NALM6 (cell line): ENCODE data around the genes CLN6 and CORO2B.

- PRO-cap: no peak
These were observed 149.0 kb downstream of the SMAD6 start for GRCh38 chr15:66850896-66851645.

DNA sequence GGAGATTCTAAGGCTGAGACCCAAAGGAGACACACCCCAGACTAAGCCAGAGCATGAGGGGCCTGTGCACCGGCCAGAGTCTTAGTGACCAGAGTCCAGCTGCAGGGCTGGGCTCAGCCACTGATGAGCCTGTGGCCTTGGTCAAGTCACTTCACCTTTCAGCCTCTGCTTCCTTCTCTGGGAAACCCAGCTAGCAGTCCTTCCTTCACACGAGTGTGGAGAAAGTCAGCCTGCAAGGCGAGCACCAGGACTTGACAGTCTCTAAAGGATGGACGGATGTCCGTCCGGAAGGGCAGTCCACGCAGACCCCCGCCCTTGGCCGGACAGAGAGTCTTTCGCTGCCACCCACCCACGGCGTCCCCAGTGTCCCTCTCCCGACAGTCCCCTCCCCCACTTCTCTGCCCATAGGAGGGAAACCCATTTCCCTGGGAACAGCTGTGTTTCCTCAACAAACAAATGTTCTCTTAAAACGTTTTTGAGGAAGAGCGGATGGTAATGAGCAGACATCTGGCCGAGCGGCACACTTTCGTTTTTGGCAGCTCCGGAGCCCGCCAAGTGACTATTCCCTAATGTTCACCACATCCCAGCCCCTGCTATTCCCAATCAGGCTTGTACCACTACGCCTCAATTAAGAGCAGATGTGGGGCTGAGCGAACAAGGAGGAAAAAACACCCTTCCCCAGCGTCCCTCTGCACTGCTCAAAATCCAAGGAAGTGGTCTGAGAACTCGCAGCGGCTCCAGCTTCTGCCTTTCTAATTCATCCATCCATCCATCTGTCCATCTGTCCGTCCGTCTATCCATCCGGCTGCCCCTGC is 129.1 kb upstream of the SMAD3 start:
- PRO-cap: no peak

DNA sequence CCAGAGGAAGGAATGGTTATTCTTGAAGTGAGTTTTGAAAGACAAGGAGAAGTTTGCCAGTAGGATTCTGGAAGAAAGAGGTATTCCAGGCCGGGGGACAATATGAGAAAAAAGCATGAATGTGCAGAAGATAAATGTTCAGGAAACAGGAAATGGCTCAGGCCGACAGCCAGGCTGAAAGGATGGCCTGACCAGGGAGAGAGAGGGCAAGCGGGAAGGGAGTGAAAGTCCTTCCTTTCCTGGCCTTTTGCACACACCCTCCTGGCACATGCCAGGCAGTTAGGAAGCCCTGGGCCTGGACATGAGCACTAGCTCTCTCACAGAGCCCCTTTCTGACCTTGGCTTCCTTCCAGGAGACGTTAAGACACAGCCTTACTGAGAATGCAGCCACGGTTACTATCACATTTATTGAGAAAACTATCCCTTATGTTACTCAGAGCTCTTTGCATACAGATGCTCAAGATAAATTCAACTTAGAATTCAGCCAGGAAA is 39.7 kb upstream of the SMAD3 start:
- PRO-cap: no peak

DNA sequence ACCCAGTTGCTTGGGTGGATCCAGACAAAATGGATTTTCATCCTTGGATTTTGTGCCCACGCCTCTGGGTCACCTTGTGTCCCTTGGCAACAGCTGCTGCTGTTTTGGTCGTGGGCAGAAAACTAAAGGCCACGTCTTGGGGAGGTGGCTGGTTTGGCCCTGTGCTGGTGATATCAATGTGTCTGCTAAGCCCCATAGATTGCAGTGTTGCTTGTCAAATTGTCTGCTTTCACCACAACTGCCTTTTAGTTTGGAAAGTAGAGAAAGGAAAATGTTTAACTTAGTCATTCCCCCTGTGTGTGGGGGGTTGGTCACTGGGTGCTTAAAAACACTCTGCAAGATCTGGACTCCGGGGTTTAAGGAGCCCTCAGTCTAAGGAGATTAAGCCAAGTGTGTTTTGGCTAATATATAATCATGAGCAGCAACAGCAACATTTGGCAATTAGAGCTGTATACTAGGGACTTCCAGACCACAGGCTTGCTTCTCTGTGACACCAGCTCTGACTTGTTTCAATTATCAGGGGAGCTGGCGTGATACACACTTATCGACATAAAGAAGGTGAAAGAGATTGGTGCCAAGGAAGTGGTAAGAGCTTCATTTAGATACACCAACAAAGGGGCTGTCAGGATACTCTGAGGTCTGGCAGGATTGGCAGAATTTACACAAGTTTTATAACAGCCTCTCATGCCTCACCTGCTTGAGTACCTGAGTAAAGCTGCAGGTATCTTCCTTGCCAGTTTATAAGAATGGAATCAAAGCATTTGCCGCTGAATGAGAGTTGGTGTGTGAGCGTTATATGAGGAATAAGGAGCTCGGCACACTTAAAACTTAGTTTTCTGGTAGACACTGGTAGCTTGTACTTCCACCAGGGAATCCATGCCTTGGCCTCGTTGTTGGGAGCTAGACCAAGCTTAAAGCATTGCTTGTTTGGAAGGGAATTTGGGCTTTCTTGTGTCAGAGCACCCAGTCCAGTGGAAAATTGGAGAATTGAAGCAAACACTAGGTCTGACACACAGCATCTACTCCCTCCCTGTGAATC is 3.6 kb downstream of the SMAD3 start:
- PRO-cap: no peak

DNA sequence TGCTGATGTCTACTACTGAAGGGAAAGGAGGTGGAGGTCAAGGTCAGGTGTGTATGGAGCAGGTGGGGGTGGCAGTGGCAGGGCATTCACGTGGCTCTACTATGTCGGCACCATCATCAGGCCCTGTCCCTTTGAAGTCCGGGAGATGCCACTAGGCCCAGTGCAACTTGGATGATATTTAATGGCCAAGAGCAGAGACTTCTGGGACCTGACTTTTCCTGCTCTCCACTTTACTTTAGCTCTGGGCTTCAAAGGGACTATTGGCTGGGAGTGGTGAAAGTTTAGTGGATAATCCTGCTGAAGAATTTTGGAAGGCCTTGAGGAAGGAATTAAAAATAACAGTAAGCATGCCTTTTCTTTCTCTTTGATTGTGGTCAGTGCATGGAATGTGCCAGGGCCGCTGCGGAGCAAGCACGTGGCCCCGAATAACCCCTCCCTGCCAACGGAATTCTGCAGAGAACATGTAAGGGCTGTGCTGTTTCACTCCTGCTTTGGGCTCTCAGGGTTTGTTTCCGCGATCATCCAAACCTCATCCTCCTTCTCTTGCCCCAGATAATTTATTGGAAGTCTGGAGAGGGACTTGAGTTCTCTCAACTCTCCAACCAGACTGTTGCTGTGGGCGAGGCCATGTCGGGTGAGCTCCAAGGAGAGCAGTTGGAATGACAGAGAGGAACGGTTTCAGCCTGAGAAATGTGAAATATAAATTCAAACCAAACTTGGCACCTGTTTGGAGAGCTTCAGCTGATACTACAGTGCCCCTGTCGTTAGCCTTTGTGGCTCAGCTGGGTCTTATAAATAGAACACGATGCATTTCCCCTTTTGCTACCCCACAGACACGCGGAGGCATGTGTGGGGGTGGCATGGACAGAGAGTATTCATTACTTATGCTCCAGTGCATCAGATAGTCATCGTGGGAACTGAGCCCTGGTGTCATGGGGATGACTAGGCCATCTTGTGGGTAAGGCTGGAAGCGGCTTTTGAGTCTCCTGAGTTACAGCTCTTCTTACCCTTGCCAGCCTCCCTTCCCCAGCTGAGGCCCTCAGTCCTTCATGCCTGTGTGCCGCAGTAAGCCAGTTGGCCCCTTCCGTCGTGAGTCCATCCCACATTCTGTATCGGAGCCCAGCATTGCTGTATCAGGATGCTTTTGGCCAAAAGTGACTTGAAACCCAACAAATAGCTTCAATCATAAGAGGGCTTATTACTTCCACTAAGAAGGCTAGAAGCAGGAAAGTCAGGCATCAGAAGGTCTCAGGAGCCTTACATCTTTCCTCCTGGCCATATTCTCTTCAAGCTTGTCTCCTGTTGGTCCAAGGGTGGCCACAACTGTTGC is 15.4 kb downstream of the SMAD3 start:
- PRO-cap: no peak

GRCh38 chr15:67086376-67087218 is 21.2 kb downstream of the SMAD3 start:
- PRO-cap: no peak

DNA sequence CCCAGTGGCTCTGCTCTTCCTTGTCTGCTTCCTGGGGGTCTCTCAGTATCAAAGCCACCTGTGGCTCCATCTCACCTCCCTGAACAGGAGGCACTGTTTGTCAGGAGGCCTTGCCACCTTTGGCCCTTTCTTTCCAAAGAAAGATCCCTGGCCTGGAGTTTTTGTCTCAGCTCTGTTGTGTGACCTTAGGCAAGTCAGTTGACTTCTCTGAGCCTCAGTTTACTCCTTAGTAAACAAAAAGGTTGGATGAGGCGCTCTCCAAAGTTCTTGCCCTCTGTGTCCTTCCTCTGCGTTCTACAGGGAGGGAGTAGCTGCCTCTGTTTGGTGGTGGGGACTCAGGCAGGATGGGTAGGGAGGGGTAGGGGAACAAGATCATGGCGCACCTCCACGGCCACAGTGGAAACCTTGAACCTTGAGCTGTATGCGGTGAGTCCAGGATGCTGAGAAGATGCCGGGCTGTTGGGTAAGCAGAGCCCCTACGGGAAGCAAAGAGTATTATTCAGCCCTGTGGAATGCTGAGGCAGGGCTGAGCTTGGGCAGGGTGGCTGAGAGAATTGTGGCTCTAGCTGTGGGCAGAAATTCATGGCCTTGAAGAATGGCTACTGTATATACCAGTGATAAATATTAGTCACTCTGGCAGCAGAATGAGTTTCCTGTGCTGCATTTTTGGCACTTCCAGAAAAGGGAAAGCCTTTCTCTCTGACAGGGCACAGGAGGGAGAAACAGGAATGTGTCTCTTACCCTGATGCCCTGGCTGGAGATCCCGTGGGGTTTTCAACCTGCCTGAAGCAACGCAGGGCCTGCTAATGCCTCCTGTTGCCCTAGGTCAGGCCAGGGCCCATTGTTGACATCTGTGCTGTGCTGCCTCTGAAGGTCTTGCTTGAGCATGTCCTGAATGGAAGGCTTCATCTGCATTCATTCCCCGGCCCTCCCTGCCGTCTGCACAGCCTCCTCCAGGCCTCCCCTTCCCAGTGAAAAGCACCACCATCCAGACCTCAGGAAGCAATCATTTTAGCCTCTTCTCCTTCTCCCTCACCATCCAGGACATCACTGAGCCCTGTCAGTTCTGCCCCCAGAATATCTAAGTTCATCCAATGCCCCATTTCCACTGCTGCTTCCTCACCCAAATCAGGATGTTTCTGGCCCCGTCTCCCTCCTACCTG is 40.0 kb downstream of the SMAD3 start:
- PRO-cap: no peak

- PRO-cap: no peak
These were observed 43.0 kb downstream of the SMAD3 start for GRCh38 chr15:67108288-67108939.

GRCh38 chr15:67133719-67134623 is 68.6 kb downstream of the SMAD3 start:
- PRO-cap: no peak

DNA sequence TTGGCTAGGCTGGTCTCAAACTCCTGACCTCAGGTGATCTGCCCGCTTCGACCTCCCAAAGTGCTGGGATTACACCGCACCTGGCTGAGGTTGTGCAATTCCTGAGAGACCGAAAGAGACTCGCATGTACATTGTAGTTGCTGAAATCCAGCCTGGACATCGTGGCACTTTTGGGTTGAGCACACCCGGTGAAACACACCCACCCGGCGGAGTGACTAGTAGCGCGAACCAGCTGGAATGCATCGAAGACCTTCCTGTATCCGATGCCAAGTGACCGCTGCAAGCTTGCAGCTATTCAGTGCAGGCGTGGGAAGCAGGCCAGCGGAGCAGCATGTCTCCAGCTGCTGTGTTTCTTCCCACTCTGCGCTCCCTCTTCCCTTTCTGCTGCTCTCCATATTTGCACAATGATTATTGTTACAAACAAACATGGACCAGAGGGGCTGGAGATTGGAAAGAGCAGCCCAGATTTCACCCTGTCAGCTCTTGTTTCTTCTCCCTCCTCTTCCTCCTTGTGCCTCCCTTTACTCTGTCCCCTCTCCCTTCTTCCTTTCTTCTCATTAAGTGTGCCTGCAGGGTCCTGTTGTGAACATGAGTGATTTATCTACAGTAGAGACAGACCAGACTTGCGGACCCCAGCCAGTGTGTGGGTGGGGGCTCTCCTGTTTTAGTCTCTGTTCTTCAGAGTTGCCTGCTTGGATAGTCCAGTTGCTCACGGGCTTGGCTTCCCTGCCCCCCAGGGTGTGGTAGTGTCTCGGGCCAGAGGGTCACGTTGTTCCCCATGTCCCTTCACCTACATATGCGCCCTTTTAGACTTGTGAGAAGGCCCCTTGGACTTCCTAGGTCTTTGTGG is 86.1 kb downstream of the AAGAB start:
- PRO-cap: no peak

GRCh38 chr15:67184155-67184940 is 70.1 kb downstream of the AAGAB start:
- PRO-cap: no peak

DNA sequence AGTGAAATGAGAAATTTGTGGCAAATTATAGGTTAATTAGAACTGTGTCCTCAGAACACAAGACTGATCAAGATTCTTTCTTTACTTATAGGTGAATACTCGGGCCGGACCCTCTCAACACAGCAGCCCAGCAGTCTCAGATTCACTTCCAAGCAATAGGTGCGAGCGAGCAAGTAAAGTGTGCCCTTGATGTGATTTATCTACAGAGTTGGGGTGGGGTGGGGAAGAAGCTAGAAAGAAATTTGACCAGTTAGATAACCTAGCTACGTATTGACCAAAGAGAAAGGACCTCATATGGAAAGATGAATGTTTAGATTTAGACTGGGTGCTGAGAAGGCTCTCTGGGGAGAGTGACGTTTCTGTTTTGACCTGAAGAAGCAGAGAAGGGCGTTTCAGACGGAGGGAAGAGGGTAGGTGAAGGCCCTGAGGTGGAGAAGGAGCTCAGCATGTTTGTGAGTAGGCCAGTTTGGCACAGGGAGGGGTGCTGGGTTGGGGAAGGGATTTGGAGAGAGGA is 44.3 kb downstream of the MAP2K5 start:
- PRO-cap: no peak

GRCh38 chr15:67762931-67763553 is 62.3 kb upstream of the SKOR1 start:
- PRO-cap: bidirectional peak, plus-strand start at chr15:67763144, minus-strand start at chr15:67762985

- PRO-cap: no peak
These were observed 27.1 kb downstream of the PIAS1 start for GRCh38 chr15:68081056-68081811.

DNA sequence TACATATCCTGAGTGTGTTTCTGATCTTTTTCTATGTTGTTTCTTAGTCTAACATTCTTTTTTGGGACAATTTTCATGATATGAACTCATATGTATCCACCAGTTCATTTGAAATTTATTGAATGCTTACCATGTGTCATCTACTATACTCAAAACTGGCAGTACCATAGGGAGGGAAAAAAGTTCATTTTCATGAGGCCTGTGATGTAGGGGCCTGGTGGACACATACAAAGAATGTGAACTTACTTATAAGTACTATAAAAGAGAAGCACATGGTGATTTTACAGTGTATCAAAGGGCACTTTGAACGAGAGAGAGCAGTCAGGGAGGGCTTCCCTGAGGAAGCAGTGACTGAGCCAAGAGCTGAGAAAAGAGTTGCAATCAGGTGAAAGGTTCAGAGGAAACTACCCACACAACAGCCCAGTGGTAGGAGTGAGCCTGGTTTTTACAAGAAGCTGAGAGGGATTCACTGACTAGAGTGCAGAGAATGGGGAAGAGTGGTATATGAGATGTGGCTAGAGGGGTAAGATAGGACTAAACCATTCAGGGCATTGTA is 57.2 kb downstream of the CALML4 start:
- PRO-cap: no peak

DNA sequence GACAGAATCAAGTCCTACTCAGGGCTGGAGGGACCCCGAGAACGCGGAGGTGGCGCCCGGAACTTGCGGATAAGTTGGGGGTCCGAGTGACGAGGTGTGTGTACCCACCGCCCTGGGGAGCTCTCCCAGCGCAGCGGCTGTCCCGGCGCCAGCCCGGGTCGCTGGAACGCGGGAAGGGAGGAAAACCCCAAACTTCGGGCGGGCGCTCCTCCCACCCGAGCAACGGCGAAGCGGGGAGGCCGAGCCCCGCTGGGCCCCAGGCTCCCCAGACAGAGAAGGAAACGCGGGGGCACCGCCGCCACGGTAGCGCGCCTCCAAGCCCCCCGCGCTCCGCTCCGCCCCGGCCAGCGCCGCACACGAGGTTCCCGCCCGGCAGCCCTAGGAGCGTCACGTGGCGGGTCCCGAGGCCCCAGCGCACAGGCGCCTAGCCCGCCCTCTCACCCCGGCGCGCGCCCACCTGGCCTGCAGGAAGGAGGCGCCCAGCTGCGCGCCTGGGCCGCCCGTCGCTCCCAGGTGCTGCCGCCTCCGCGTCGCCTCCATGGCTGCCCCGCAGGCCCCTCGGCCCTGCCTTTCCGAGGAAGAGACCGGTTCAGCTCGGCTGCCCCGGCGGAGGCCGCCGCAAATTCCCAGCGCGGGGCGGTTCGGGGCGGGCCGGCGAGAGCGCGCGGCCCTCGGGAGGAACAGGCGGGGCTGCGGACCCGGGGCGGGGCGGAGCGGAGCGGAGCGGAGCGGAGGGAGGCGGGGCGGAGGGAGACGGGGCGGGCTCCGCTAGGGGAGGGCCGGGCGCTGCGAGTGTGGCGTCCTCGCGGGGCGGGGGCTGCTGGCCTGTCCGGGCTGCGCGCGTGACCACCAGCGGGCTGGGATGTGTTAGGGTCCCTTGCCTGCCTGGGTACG is at the start of gene CLN6:
Gene CLN6, minus strand, starts transcription at position 684 of the 894 bp plus-strand sequence.
- PRO-cap: bidirectional peak, plus-strand start at position 751 of the sequence, minus-strand start at position 393 of the sequence

GRCh38 chr15:68578797-68579912 is at the start of gene CORO2B:
CORO2B (plus strand) TSS chr15:68578993.
- PRO-cap: bidirectional peak, plus-strand start at chr15:68579045, minus-strand start at chr15:68578920; unidirectional peak, minus-strand start at chr15:68579431

- PRO-cap: no peak
These were observed 20.9 kb downstream of the CORO2B start for GRCh38 chr15:68599619-68600170.

DNA sequence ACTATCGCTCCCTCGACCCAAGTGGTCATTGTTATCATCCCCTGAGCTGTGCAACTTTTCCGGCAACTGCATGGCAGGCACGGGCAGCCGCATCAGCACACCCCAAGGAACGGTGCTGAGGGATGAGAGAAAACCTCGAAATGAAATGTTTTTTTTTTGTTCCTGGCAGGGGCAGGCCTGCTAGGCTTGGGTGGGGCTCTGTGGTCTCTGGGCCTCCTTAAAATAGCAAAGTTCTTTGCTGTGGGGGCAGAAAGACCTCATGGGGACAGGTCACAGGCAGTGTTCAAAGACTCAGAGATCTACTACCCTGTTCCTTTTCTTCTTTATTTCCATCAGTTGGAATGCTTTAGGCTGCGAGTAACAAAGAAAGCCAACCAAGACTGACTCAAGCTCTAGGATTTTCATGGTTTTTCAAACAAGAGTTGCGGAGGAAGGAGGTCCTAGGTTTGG is 51.5 kb downstream of the CORO2B start:
- PRO-cap: no peak

- PRO-cap: no peak
These were observed 37.8 kb downstream of the ANP32A start for GRCh38 chr15:68782690-68783415.